Paraaortic lymph node (tissue), 1 donor: ENCODE measurements around a stretch of chr4.

GRCh38 chr4:6944144-6945053 lies 34.8 kb downstream of the TBC1D14 start:
- PRO-cap = no peak

GRCh38 chr4:6969978-6970709 lies 60.5 kb downstream of the TBC1D14 start:
- PRO-cap = no peak

GRCh38 chr4:7021905-7022852 lies 20.6 kb downstream of the CCDC96 start:
- PRO-cap = no peak

DNA sequence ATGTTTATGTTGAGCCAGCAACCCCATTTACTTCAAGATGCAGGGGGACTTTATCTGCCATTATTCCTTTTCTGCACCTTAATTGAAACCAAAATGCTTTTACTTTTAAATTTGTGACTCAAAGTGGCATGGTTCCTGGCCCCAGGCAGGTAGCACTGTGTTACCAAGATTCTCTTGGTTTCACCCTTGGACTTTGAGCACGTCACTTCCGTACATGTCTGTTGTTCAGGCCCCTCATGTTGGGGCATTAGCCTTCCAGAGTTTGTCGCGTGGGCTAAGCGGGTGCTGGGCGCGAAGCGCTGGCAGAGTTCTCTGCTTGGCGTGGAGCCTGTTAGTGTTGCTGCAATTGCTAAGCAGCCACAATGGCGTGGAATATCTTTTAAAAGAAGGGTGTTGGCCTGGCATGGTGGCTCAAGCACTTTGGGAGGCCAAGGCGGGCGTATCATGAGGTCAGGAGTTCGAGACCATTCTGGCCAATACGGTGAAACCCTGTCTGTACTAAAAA lies 13.6 kb downstream of the CCDC96 start:
- PRO-cap = no peak

DNA sequence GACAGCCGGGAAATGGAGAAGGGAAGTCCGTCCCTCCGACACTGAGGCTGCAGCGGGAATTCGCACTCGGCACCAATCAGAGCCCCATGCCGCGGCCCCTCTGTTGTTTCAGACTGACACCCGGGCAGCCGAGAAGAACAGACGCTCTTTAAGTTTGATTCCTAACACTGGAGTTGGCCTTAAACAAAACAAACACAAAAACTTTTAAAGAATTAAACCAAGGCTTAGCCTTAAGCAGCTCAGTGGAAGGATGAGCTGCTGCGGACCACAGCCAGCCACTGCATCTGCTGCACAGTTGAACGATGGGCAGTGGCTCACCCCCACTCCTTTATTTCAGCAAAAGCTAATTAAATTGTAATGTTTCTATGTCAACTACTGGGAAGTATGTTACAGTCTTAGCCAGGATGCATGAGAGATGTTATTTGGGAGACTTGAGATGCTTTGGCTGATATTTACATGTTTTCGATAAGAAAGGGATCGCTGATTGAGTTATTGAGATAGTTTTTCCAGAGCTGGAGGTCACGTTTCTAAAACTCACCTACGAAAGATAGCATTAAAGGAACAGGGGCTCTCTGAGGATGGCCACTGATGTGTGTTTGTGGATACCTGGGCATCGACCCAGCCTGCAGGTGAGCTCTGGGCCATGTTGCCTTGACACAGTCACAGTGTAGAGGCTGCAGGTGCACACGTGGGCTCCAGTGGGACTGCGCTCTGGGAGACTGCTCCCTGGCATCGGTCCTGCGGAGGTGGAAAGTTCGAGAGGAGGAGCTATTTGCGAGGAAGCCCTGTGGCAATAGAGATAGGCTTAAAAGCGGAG lies 12.2 kb downstream of the CCDC96 start:
- PRO-cap = no peak

- PRO-cap = no peak
These were observed 11.7 kb downstream of the GRPEL1 start for GRCh38 chr4:7056129-7056674.

GRCh38 chr4:7327493-7327960 lies 107.2 kb downstream of the PSAPL1 start:
- PRO-cap = no peak

GRCh38 chr4:7564112-7564731 lies 129.5 kb upstream of the PSAPL1 start:
- PRO-cap = no peak

GRCh38 chr4:7600244-7600662 lies 165.5 kb upstream of the PSAPL1 start:
- PRO-cap = no peak

DNA sequence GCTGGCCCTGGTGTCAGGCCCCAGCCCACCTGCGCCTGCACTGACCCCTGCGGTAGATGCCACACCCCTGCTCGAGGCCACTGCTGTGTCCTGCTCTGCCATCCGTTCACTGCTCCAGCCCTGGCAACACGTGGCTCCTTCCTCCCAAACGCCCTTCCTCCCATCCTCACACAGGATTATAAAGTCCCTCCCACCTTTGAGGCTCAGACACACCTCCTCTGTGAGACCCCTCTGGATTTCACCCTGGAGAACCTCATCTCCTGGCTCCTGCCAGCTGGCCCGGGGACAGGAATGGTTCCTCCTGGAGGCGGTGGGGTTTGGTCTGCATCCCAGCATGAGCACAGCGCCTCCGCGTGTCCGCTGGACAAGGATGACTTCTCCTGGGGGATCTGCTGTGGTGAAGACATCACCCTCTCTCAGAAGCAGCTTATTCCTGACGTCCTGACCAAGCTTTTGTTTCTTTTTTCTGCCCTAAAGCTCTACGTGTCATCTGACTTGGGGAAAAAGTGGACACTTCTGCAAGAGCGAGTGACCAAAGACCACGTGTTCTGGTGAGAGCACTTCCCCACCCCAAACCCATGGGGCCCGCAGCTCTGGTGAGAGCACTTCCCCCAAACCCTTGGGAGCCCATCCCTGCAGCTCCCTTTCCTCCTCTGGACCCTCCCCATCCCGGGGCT lies 219.1 kb upstream of the PSAPL1 start:
- PRO-cap = unidirectional peak, minus-strand start at position 455 of the sequence

- PRO-cap = no peak
These were observed 238.4 kb upstream of the PSAPL1 start for GRCh38 chr4:7673225-7673501.

DNA sequence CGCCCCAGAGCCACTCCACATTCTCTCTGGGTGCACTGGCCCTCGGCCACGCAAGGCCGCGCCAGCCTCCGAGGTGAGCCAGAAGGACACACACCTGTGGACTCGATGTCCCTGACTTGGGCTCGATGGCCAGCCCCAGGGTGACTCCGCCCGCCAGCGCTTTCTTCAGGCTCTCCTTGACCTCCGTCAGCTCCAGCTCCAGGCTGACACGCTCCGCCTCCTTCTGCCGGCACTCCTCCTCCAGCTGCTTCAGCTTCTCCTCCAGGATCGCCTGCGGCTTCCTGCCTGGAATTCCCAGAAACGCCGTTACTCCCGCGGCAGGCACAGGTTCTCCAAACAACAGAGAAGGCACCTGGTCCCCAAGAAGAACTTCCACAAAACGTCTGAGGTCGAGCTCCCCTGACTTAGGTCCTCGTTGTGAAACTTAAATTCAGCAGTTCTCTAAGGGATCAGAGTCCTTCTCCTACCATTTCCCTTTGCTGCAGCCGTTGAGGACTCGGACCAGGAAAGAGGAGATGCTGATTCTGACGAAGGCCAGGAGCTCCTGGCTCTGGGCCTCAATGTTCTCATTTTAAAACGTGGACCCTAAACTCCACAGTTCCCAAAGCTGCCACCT lies 166.8 kb downstream of the AFAP1 start:
- PRO-cap = no peak

DNA sequence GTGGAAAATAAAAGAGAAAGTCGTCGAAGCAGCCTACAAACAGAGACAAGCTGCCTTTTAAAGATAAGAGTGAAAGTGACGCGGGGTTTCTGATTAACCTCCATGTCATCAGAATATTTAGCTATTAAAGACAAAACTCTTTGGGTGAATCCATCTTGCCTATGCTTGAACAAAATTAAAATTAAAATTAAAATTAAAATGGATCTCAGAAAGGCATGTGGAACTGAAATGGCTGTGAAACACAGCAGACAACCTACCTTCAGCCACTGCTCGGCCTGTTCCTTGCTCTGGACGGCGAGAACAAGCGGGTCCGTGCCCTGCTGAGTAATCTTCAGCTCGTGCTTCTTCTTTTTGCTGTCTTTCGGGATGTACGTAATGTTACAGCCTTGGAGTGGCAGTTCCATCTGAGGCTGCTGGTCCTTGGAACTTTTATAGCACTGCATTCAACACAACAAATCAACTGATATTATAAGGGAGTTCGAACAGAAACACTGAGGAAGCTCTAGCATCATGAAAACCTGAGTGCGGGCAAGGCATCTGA lies 101.3 kb downstream of the AFAP1 start:
- PRO-cap = no peak

- PRO-cap = no peak
These were observed 70.2 kb upstream of the AFAP1 start for GRCh38 chr4:8009913-8010234.

DNA sequence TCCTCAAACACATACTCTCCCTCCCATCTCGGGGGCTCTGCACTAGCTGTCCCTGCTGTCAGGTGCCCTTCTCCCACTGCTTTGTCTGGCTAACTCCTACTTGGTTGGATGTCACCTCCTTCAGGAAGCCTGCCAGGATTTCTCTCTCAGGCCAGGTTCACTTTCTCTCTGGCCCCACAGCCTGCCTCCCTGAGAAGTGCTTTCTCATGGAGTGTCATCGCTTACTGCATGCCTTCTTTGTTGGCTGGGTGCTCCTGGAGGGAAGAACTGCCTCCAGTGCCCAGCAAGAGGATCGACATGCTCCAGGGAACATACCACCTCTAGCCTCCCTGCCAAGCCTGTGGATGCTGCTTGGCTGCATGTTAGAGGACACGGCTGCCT lies 15.2 kb downstream of the ABLIM2 start:
- PRO-cap = no peak

DNA sequence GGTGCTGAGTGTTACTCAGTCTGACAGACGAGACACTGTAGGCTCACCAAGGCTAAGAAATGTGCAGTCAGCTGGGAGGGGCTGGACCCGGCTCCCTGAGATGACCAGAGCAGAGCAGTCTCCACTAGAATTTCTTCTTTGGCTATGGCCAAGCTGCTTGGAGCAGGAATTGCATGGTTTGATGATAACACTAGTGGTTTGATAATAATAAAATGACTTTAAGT lies 7.1 kb upstream of the ABLIM2 start:
- PRO-cap = no peak

DNA sequence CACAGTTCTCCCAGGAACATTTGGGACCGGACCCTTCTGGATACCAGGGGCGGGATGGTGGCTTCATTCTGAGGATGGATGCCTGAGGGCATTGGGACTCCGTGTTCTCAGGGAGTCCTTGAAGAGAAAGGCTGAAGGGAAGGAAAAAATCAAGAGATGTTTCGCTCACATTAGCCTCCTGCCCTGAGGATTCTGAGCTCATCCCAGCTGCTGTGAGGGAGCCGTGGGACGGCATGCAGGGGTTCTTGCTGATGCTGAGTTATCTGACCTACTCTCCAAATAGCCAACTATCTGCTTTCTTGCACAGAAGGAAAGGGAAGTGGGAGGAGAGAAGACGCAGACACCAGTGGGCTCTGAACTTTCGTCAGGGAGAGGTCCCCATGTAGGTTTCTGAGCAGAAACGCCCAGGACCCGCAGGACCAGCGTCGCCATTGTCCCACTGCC lies 13.3 kb upstream of the ABLIM2 start:
- PRO-cap = no peak

DNA sequence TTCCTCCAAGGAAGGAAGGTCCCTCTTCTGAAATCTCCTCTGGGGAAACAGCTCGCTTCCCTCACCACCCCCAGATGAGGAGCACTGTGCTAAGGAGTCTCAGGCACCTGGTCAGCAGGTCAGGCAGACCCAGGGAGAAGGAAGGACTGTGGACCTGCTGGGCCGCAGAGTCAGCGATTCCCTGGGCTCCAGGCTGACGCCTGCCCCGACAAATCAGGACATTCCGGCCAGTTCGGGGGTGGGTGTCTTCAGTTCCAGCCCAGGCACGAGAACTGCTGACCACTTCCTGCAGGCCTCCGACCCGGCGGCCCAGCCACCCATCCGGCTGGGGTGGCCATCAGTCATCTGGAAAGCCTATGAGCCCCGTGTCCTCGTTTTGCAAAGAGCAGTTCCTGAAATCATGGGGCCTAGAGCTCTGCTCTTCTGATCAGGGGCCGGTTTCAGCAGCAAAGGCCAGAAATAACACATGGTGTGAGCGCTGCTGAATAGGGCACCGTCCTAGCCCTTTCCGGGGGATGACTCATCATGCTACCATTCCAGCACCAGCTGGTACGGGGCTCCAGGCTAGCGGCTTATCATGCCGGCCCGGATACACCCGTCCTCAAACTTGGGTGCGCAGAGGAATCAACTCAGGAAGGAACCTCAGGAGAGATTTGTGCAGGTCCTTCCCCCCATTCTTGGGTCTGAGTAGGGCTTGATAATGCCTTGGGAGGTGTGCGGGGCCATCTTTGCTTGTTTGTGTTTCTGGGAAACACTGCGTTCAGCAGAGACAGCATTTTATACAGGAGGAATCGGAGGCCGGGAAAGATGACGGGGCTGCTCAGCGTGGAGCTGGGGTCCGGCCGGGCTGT lies 7.8 kb upstream of the SH3TC1 start:
- PRO-cap = unidirectional peak, plus-strand start at position 388 of the sequence

DNA sequence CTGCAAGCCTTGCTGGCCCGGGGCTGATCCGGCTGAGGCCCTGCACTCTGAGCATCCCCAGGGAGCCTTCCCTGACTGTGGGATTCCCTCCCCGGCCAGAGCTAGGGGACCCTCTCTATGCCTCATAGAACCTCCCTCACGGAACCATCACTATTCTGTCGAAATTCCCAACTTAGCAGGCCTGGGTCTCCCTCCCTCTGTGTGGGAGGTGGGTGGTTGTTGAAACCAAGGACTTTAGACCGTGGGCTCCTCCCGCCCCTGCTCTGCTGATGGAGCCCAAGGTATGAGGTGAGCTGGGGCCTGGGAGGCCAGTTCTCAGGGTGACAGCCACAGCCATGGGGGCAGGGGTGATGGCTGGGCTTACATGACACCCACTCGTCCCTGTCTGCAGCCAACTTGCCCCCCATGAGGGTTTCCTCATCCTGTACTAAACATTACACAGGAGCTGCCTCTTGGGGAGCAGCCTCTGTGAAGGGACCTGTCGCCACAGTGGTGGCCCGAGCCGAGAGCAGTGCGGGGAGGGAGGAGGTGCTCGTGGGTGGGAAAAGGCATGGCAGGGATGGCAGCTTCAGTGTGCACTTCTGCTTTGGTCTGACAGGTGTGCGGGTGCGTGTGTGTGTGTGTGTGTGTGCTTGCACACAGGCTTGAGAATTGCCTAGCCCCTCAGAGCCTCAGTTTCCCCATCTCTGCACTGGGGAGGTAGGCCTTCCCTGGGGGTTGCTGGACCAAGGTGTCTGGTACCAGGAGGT lies 3.8 kb downstream of the SH3TC1 start:
- PRO-cap = no peak

- PRO-cap = unidirectional peak, minus-strand start at chr4:8221541
These were observed 22.4 kb downstream of the SH3TC1 start for GRCh38 chr4:8221380-8222042.